Metastatic Lung Carcinoma in the Adrenal Gland (tissue), 1 donor: Measurements from ENCODE around the gene SH3TC1.

GRCh38 chr4:6929568-6930508, 20.2 kb downstream of the TBC1D14 start:
- PRO-cap = no peak

- PRO-cap = no peak
These were observed 37.0 kb downstream of the CCDC96 start for GRCh38 chr4:7005756-7006150.

GRCh38 chr4:7101971-7102329, 34.1 kb upstream of the GRPEL1 start:
- PRO-cap = no peak

DNA sequence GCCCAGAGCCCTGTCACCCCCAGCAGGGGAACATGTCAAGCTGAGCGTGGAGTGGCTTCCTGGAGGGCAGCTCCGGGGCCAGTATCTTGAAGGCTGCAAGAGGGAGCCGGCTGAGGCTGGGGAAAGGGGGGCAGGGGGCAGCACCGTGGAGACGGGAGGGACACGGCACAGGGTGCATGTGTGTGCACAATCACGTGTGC, 64.0 kb upstream of the PSAPL1 start:
- PRO-cap = unidirectional peak, plus-strand start at position 92 of the sequence

- PRO-cap = no peak
These were observed 104.9 kb upstream of the PSAPL1 start for GRCh38 chr4:7539518-7540170.

- PRO-cap = no peak
These were observed 227.4 kb upstream of the PSAPL1 start for GRCh38 chr4:7662158-7662541.

GRCh38 chr4:7802066-7802535, 137.6 kb downstream of the AFAP1 start:
- PRO-cap = no peak

DNA sequence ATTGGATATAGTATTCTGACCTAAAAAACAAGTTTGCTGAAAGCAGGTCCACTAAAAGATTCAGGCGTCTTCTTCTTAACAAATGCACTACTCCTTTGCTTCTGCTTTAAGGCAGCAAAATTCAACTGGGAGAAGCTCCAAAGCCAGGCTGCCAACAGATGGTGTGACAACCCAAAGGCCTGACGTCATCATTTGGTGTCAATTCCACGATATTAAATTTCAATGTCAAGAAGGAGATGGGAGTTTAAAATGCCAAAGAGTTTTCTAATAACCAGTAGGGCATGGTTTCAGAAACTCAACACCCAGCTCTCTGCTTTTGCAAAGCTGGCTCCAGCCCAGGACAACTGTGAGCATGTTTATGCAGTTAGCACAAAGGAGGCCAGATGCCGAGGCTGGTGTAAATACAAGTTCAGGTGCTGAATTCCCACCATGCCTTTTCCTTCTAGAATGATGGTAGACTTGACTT, 67.4 kb downstream of the AFAP1 start:
- PRO-cap = no peak

GRCh38 chr4:8044566-8045441, 105.1 kb upstream of the AFAP1 start:
- PRO-cap = no peak

GRCh38 chr4:8094885-8095557, 63.6 kb downstream of the ABLIM2 start:
- PRO-cap = no peak

- PRO-cap = no peak
These were observed 16.7 kb downstream of the ABLIM2 start for GRCh38 chr4:8141897-8142365.

DNA sequence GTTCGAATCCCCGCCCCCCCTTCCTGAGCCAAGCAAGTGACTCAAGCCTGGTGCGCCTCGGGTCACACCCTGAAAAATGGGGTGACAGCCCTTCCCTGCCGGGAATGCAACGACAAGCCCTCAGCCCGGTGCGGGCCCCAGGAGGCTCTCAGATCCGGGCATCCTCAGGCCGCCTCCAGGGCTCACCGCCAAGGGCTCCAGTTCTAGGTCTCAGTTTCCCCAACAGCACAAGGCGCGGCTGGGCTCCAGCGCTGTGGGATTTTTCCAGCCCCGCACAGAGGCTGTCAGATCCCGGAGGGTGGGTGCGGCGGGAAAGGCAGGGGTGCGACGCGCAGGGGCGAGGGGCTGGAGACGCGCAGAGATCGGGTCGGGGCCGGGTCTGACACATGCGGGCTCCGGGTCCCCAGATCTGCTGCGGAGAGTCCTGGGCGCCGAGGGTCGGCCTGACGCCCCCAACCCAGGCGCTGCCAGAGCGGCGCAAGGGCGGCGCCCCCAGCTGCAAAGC, 792 bp downstream of the ABLIM2 start:
- PRO-cap = no peak

DNA sequence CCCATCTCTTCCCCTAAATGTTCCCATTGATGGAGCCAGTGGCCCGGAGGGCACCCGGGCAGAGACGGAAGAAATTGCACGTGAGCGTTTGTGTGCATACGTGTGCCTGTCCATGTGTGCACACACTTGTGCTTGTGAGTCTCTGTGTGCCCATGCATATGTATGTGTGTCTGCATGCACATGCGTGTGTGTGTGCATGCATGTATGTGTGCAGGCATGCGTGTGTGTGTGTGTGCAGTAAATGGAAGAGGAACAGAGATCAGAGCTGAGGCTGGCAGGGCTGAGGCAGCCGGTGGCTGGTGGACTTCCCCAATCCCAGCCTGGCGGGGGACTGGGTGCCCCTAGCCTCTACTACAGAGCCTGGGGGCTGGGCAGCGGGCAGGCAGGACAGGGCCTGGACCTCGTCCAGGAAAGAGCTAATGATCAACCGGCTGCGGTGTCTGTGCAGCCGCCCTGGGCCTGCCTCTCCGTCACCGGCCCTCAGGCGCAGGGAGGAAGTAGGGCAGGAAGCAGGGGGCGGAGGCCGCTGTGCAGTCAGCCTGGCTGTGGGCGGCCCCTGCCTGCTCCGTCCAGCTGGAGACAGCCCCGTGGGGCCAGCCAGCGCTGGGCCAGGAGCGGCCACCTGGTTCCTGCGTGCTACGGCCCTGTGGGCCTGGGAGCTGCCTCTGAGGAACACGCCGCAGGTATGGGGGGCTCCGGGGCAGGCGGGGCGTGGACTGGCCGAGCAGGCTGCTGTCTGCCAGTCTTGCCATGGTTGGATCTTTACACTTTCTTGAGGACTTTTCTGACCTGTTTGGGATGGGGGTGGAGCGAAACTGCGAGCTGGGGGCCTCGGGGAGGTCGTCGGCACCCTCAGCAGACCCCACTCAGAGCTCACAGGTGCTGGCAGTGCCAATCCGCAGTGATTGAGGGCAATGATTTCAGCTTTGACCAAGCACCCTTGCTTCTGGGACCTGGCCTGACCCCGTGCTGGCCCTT, at the start of gene SH3TC1:
SH3TC1 (plus strand) TSS at position 568 of the 978 bp plus-strand sequence.
- PRO-cap = bidirectional peak, plus-strand start at position 596 of the sequence, minus-strand start at position 418 of the sequence

- PRO-cap = unidirectional peak, plus-strand start at chr4:8200586; bidirectional peak, plus-strand start at chr4:8200906, minus-strand start at chr4:8200792
These were observed 1.4 kb downstream of the SH3TC1 start for GRCh38 chr4:8200375-8201084.

- PRO-cap = no peak
These were observed 3.8 kb downstream of the SH3TC1 start for GRCh38 chr4:8202668-8203416.

- PRO-cap = unidirectional peak, minus-strand start at chr4:8207433
These were observed 8.3 kb downstream of the SH3TC1 start for GRCh38 chr4:8207333-8207778.

GRCh38 chr4:8226957-8227679, 28.0 kb downstream of the SH3TC1 start:
- PRO-cap = no peak

DNA sequence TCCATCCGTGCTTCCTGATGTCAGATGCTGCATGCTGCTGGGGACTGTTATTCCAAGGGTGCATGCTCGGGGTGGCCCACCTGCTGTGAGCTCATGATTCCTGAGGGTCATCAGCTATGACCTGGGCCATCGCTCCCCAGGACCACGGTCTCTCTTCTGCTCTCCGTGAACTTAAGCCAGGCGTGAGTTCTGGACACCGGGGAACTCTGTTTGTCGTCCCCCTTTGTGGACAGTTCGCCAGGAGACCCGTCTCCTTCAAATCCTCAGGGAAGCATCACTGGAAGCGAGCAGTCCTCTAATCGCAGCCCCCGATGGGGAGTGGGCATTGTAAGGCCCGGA, 41.6 kb downstream of the ACOX3 start:
- PRO-cap = no peak

GRCh38 chr4:8427651-8428239, 12.8 kb downstream of the ACOX3 start:
- PRO-cap = no peak

DNA sequence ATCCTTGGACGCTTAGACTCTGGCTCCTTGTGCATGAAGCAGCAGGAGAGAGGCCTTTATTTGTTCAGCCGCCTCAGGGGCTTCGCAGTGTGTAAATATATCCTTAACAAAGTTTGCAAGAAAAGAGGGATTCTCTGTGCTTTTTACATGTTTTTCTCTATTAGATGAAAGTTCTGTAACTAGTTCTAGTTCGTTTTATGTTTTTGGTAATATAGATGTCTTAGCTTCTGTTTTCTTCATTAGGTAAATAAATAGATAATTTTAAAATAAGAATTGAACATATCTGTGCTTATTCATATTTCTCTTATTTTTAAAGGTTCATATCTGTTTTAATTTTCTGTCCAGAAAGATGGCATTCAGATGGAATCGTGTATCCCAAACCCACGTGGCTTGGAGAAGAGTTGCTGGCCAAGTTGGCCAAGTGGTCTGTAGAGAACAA, 8.8 kb downstream of the TRMT44 start:
- PRO-cap = no peak